ENCODE measurements around a stretch of chr5.

DNA sequence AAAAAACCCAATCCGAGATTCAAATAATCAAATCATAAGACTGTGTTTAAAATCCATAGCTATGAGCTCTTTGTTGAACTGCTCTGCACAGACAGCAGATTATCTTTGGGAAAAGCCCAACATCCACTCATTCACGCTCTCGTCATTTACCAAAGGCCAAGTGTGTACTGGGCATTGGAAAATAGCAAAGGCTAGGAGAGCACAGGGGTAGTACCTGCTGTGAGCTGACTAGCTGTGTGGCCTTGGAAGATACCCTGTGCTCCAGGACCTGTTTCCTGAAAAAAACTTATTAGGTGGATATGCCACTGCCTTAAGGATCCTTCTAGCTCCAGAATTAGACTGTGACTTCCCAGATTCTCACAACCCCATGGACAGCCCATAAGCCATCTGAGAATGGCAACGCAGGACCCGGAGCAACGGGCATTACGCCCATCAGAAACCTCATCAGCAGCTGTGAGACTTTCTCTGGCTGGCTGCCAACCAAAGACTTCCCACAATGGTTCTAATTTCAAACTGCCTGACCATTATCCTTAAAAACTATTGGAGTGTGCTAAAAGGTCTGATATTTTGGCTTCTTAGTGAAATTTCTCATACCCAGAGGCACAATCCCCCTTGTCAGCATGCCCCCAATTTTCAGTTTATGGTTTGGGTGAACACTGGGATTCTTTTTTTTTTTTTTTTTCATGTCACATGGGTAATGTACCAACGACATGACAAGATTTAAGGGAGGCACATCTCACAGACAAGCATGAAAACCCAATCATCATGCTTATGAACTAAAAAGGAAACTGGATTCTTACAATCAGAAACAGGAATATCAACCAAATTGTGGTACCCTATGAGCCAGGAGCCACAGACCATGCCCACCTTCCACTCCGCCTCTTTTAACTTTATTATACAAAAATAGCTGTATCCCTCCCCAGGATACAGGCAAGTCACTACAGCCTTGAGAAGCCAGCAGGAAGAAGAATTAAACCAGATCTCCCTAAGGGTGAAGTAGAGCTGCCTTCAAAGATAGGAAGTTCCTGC, 16.7 kb downstream of the SERINC5 start:
- RRBS, 2 experiments: no CpG with 5 or more reads among the region's 9 CpGs

GRCh38 chr5:80961663-80962245, 1.6 kb downstream of the RASGRF2 start:
- RRBS, 2 experiments: no CpG with 5 or more reads among the region's 11 CpGs

GRCh38 chr5:81194838-81195396, 38.2 kb upstream of the CKMT2 start:
- RRBS, 2 experiments: 0% methylated on average over 5 of the region's 28 CpGs; no CpG with 5 or more reads in 1 of the 2 experiments

- RRBS, 2 experiments: no CpG with 5 or more reads among the region's 4 CpGs
Observed at GRCh38 chr5:81239763-81240028, 6.6 kb downstream of the CKMT2 start.

DNA sequence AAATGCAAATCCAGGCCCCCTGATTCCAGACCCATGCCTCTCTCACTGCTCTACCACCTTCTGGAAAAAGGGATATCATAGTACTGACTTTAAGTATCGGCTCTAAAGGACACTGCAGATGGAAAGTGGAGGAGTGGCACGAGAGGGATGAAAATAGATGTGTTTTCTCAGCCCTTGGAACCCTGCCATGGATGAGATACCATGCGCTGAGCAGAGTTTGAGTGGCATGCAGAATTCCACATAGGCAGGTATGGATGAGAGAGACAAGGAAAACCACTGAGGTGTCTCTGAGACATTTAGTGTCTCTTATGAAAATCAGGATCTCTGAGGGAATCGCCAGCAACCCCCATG, 18.8 kb downstream of the CKMT2 start:
- RRBS, 2 experiments: no CpG with 5 or more reads among the region's 4 CpGs

GRCh38 chr5:81268772-81269300, 32.6 kb upstream of the ZCCHC9 start:
- RRBS, 2 experiments: no CpG with 5 or more reads among the region's 2 CpGs

DNA sequence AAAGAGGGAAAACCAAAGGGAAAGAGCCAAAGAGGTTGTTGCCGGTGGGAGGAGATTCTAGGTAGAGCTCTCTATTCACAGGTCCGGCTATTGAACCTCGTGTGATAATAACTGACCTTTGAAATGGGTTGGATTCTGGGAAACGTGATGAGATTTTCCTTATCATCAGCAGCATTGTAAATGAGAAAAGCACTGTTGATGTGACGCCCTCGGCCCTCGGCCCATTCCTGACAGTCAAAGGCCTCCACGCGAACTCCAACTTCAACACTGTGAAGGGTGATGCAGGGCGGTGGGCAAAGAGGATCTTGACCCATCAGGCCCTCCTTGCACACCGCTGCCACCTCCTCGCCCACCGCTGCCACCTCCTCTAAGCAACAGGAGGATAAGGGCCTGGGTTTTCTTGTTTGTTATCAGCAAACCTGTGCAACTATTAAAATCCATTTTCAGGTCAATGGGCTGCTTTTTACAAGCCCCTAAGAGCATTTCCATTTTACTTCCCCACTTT, 43.4 kb downstream of the ZCCHC9 start:
- RRBS, 2 experiments: 83% methylated on average over 1 of the region's 13 CpGs; no CpG with 5 or more reads in 1 of the 2 experiments

- RRBS, 2 experiments: no CpG with 5 or more reads among the region's 5 CpGs
Observed at GRCh38 chr5:81420208-81420653, 26.3 kb upstream of the ACOT12 start.

DNA sequence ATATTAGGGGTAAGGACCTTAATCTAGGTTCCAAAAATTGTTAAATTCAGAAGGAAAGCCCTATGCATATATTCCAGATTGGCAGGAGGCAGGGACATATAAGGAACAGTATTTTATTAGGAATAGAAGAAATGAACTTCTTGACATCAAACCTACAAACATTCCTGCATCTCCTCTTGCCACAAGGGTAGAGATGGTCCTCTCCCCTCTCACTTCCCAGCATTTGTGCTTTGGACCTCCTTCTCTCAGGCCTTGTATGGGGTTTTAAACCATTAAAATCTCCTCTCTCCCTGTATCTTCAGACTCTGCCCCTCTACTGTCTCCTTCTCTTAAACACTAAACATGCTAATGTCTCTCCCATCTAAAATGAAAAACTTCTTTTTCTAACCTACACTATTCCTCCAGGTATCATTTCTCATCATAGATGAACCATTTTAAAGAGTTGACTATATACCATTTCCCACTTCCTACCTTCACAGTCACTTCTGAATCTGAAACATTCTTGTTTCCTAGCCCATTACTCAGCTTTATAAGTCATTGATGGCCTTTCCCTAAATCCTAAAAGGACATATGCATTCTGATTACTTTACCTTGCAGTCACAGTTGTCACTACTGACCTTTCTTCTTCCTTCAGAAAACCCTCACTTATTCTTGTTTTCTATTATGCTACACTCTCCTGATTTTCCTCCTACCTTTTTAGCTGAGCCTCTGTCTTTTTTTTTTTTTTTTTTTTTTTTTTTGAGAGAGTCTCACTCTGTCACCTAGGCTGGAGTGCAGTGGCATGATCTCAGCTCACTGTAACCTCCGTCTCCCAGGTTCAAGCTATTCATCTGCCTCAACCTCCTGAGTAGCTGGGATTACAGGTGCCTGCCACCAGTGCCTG, 118.3 kb downstream of the SSBP2 start:
- RRBS, 2 experiments: no CpG with 5 or more reads among the region's 1 CpG

- RRBS, 2 experiments: no CpG with 5 or more reads among the region's 13 CpGs
Observed at GRCh38 chr5:82276250-82277246, 1.6 kb downstream of the RPS23 start.

DNA sequence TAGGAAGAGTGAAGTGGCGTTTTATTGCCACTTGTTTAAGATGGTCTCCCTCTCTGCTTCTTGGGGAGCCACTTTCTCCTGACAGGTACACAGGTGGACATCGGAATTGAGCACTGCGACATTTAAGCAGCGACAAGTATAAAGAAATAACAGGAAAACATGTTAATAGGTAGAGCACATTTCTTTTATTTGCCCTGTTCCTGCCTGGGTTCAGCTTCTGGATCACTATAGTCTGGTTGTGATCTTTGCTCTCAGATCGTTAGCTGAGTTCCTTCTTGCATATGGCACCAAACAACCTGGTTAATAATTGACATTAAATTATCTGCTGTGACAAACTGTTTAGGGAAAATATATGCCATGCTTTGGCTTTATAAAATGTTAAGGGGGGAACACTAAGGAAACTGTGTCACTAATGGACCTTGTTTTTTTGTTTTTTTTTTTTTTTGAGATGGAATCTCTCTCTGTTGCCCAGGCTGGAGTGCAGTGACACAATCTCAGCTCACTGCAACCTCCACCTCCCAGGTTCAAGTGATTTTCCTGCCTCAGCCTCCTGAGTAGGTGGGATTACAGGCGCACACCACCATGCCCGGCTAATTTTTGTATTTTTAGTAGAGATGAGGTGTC, 345.1 kb upstream of the RPS23 start:
- RRBS, 2 experiments: no CpG with 5 or more reads among the region's 7 CpGs

DNA sequence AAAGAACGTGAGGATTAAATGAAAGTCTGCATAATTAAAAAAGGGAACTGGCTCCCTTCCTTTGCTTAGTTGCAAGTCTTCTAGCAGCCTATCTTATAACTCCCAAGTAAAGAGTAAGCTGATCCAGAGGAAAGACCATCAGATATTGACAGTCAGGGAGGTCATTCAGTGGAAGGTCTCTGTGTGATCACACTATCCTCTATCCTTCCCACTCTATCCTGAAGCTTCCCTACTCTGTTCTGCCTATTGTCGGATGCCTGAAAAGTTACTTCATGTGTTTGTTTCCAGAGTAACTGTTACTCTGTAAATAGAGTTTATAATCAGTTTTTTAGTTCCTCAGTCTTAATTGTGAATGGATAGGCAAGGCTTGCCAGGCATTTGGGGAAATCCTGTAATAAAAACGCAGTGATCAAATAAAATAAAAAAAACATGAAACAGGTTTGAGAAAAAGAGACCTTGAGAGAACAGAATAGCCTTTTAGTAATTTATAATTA, 79.8 kb downstream of the XRCC4 start:
- RRBS, 2 experiments: no CpG with 5 or more reads among the region's 3 CpGs

DNA sequence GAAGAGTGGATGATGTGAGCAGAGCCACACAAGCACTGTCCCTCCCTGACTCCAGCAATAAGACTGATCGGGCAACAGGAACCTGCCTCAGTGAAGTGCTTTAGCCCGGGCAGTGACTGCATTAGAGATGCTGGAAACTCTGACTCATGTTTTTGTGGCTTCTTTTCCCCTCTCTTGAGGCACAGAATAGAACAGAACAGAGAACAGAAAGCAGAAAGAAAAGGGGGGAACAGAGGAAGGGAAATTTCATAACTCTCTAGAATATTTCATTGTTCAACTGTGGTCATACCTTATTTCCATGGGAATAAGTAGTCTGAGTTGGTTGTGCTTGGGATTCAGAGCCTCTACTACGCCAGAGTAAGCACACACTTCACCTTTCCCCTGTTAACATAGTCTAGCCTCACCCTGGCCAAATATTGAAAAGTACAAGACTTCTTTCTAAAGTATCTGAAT, 164.8 kb upstream of the VCAN start:
- RRBS, 2 experiments: no CpG with 5 or more reads among the region's 3 CpGs

DNA sequence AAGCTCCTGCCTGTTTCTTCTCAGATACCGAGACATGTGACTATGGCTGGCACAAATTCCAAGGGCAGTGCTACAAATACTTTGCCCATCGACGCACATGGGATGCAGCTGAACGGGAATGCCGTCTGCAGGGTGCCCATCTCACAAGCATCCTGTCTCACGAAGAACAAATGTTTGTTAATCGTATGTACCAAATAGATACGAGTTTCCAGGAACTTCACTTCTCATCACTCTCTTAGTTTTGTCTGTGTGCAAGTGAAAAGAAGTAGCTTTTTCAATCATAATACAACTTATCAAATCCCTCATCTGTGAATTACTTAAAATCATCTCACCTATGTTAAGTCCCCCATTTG, 81.8 kb downstream of the VCAN start:
- RRBS, 2 experiments: no CpG with 5 or more reads among the region's 8 CpGs

GRCh38 chr5:83619369-83619911, 101.2 kb downstream of the HAPLN1 start:
- RRBS, 2 experiments: no CpG with 5 or more reads among the region's 3 CpGs

DNA sequence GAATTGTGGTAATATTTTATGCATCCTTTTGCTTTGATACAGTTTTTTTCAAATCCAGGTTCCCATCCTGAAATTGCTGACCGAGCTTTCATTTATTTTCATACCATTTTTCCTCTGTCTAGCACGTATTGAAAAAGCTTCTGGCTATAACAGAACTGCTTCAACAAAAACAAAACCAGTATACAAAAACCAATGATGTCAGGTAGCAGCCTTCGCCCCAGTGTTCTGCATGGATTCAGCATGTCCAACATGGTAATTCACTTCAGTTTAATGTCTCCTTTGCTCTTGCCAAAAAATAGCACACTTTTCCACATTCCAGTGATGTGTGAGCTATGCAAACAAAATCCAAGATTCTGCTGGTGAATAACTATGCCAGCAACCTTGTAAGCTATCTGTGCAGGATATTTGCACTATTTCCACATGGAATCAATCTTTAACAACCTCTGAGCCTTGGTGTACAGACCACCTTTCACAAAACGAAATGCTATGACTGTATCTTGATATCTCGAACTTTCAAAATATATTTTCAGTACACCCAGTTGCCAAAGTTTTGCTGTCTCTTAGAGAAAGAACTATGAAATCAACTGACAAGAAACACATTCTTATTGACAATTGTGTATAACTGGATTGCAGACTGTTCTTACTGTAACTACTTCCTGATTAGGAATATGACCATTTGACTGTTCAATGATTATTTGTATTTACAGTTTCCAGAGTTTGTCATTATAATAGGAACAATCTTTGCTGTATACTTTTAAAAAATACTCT, 21.9 kb downstream of the CCNH start:
- RRBS, 2 experiments: no CpG with 5 or more reads among the region's 5 CpGs

GRCh38 chr5:88141679-88142007, 127.0 kb downstream of the TMEM161B start:
- RRBS, 2 experiments: no CpG with 5 or more reads among the region's 9 CpGs

- RRBS, 2 experiments: no CpG with 5 or more reads among the region's 5 CpGs
Observed at GRCh38 chr5:88269785-88269965, 1.0 kb upstream of the TMEM161B start.

All from bronchial epithelial cell (primary cell).